Measurements from ENCODE around the genes HES4 and ISG15.

GRCh38 chr1:788485-789269 lies 102.2 kb upstream of the OR4F16 start:
- RRBS: no CpG with 5 or more reads among the region's 15 CpGs

DNA sequence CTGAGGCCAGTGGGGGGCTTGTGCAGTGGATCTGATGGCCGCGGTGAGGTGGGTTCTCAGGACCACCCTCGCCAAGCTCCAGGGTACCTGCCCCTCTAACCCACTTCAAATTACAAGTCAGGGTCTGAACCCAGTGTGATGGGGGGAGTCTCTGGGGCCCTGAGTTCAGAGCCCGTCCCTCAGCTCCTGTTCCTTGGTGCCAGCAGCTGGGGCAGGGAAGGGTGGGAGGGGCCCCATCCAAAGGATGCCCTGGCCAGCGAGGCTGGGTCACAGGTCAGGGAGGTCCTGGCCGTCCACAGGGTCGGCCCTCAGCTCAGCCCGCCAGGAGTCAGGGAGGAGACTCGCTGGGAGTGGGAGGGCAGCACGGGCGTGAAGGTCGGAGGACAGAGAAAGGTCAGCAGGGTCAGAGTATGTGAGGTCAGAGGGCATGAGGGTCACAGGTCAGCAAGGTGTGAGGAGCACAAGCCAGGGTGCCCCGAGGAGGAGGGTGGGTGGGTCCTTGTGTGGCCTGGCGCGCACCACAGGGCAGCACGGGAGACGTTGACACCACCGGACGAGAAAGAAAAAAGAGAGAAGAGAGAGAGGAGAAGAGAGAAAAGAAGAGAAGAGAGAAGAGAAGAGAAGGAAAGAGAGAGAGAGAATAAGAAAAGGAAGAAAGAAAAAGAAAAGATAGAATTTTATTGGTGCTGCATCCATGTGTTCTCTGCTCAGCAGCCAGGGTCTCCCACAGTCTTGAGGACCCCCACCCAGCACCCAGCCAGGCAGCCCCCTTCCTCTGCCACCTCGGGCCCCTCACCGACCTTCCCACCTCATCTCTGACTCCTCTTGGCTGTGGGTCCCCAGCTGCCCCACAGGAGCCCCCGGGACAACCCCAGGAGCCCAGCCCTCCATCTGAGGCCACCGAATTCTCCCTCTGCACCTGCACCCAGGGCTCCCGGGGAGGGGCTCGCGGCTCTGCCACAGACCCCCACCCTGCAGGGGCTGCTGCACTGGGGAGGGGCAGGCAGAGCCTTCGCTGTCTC lies 7.0 kb downstream of the PERM1 start:
- RRBS: 71% methylated on average over 3 of the region's 27 CpGs

- RRBS: 1% methylated on average over 57 of the region's 79 CpGs
Observed at GRCh38 chr1:999916-1000431, at the start of gene HES4. Gene HES4, minus strand, starts transcription at chr1:1000097.

GRCh38 chr1:1000432-1001453 lies 846 bp upstream of the HES4 start:
- RRBS: 2% methylated on average over 49 of the region's 91 CpGs

DNA sequence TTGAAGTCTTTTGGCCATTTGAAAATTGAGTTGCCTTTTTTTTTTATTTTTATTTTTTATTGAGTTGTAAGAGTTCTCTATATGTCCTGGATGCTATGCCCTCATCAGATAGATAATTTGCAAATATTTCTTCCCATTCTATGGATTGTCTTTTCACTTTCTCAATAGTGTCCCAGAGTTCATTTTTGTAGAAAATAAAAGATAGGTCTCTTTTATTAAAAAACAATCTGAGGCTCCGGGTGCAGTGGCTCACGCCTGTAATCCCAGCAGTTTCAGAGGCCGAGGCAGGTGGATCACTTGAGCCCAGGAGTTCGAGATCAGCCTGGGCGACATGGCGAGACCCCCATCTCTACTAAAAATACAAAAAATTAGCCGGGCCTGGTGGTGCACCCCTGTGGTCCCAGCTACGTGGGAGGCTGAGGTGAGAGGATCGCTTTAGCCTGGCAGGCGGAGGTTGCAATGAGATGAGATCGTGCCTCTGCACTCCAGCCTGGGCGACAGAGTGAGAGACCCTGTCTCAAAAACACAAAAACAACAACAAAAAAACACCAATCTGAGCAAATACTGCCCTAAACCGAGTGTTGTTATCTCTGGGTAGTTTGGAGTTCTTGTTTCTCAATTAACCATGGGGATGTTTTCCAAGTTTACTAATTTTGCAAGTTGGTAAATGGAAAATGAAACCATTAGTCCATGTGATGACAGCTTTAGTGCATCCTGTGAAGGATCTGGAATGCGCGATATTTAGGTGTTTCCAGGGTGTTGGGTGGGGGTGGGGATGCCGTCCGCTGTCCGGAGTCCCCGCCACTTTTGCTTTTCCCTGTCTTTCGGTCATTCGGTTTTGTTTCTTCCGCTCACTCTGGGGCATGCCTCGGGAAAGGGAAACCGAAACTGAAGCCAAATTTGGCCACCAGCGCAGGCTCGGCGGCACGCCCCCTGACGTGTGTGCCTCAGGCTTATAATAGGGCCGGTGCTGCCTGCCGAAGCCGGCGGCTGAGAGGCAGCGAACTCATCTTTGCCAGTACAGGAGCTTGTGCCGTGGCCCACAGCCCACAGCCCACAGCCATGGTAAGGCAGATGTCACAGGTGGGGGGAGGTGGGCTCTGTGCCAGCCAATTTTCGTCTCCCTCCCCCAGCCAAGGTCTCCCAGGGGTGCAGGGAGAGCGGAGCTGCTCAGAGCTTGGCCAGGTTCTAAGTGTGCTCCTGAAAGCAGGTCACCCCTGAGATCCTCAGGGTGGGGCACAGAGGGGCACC lies at the start of gene ISG15:
Gene ISG15, plus strand, starts transcription at position 986 of the 1,251 bp plus-strand sequence.
- RRBS: no CpG with 5 or more reads among the region's 37 CpGs

GRCh38 chr1:1032439-1032867 lies 12.5 kb downstream of the AGRN start:
- RRBS: 50% methylated on average over 10 of the region's 21 CpGs

DNA sequence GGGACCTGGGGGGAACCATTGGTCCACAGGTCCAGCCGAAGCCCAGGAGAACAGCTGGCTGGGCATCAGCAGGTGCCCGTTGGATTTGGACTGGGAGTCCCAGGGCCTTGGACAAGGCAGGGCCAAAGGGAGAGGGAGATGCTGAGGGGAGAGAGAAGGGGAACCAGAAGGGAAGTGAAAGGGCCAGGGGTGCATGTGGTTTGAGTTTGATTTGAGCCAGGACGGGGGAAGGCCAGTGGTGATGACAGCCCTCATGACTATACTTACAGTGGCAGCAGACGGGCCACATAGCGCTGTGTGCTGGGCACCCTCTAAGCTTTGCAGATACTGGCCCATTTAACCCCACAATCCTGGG lies 18.8 kb downstream of the AGRN start:
- RRBS: no CpG with 5 or more reads among the region's 5 CpGs

DNA sequence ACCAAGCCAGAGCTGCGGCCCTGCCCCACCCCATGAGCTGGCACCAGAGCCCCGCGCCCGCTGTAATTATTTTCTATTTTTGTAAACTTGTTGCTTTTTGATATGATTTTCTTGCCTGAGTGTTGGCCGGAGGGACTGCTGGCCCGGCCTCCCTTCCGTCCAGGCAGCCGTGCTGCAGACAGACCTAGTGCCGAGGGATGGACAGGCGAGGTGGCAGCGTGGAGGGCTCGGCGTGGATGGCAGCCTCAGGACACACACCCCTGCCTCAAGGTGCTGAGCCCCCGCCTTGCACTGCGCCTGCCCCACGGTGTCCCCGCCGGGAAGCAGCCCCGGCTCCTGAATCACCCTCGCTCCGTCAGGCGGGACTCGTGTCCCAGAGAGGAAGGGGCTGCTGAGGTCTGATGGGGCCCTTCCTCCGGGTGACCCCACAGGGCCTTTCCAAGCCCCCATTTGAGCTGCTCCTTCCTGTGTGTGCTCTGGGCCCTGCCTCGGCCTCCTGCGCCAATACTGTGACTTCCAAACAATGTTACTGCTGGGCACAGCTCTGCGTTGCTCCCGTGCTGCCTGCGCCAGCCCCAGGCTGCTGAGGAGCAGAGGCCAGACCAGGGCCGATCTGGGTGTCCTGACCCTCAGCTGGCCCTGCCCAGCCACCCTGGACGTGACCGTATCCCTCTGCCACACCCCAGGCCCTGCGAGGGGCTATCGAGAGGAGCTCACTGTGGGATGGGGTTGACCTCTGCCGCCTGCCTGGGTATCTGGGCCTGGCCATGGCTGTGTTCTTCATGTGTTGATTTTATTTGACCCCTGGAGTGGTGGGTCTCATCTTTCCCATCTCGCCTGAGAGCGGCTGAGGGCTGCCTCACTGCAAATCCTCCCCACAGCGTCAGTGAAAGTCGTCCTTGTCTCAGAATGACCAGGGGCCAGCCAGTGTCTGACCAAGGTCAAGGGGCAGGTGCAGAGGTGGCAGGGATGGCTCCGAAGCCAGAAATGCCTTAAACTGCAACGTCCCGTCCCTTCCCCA lies 18.9 kb downstream of the RNF223 start:
- RRBS: 94% methylated on average over 5 of the region's 42 CpGs

GRCh38 chr1:1055967-1056117 lies 18.3 kb downstream of the RNF223 start:
- RRBS: no CpG with 5 or more reads among the region's 6 CpGs

GRCh38 chr1:1069079-1069767 lies 4.9 kb downstream of the RNF223 start:
- RRBS: 5% methylated on average over 27 of the region's 75 CpGs

GRCh38 chr1:1109291-1110259 lies 6.3 kb downstream of the C1orf159 start:
- RRBS: no CpG with 5 or more reads among the region's 22 CpGs

DNA sequence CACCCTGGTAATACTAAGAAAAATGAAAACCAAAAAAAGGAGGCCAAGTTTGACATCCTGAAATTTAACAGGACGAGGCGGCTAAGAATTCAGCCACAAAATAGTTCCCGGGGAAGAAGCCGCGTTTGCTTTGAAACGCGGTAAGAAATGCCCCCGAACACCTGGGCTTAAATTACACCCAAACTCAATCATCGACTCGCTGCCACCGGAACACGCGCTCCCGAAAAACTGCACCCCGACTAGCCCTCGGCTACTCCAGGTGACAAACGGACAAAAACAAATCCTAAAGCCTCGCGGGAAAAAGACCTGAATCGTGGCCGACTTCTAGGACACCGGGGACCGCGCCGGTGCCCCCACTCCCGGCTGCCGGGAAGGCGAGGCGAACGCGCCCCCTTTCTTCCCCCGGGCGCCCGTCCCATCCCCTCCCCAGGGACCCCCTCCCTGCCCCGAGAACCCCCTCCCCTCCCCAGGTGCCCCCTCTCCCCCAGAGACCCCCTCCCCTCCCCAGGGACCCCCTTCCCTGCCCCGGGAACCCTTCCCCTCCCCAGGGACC lies 750 bp downstream of the C1orf159 start:
- RRBS: 8% methylated on average over 17 of the region's 36 CpGs

GRCh38 chr1:1135216-1135609 lies 19.3 kb upstream of the C1orf159 start:
- RRBS: 60% methylated on average over 1 of the region's 9 CpGs

- RRBS: 78% methylated on average over 13 of the region's 54 CpGs
Observed at GRCh38 chr1:1162409-1163194, 11.1 kb upstream of the TTLL10 start.

DNA sequence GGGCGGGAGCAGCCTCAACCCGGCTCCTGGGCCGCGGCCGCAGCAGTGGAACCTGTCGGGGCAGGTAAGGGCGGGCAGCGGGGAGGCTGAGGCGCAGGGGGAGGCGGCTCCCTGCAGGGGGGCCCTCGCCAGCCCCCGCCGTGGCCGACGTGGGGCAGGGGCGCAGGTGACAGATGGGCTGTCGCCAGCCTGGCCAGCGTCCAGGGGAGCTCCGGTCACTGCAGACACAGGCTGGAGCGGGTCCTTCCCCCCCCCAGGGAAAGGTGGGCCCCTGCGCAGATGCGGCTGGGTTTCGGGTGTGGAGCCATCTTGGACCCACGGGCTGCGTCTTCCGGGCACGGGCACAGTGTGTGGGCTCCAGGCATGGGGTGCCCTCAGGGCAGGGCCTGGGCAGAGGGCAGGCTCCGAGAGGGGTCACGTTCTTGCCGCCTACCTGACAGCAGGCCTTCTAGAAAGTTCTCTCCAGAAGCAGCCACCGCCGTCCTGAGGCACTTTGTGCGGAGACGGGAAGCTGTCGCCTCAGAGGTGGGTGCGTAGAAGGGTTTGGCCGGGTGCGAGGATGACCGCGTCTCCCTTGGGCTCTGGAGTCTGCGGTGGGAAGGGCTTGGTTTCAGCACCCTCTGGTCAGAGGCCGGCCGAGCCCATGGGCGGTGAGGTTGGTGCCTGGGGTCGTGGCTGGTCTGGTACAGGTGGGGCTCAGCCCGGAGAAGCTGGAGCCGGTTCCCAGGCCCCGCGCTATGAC lies 10.3 kb upstream of the TTLL10 start:
- RRBS: 90% methylated on average over 8 of the region's 49 CpGs

GRCh38 chr1:1166845-1167694 lies 6.6 kb upstream of the TTLL10 start:
- RRBS: 64% methylated on average over 34 of the region's 53 CpGs

GRCh38 chr1:1273597-1273728 lies 191 bp downstream of the UBE2J2 start:
- RRBS: under 1% methylated on average over 13 of the region's 21 CpGs

DNA sequence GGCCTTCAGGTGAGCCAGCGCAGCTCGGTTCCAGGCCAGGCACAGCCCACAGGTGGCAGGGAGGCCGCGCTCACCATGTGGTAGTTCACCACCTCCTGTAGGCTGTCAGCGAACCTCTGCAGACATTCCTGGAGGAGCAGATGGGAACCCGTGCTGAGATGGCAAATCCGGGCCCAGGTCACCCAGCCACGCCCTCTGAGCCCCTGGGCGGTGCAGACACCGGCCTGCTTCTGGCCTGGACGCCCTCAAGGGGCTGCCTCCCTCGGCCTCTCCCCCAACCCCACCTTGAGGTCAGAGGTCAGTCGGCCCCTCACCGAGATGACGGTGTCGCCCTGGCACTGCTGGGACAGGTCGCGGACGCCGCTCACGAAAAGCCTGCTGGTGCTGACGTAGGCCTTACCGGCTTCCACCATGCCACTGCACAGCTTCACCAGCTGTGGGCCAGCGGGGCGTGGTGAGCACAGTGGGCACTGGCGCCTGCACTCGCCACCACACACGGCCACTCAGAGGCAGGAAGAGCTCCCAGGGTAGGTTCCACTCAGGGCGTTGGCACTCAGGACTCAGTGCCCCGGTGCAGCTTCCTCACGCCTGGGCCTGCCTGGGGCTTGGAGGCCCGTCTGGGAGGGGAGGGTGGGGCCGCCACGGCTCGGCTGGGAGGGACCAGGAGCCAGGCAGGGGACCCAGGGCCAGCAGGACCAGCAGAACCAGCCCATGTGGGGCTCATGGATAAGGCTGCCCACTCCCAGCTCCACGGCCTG lies 4.7 kb downstream of the ACAP3 start:
- RRBS: 86% methylated on average over 4 of the region's 36 CpGs

- RRBS: 5% methylated on average over 8 of the region's 28 CpGs
Observed at GRCh38 chr1:1304656-1305499, 2.9 kb downstream of the ACAP3 start.

DNA sequence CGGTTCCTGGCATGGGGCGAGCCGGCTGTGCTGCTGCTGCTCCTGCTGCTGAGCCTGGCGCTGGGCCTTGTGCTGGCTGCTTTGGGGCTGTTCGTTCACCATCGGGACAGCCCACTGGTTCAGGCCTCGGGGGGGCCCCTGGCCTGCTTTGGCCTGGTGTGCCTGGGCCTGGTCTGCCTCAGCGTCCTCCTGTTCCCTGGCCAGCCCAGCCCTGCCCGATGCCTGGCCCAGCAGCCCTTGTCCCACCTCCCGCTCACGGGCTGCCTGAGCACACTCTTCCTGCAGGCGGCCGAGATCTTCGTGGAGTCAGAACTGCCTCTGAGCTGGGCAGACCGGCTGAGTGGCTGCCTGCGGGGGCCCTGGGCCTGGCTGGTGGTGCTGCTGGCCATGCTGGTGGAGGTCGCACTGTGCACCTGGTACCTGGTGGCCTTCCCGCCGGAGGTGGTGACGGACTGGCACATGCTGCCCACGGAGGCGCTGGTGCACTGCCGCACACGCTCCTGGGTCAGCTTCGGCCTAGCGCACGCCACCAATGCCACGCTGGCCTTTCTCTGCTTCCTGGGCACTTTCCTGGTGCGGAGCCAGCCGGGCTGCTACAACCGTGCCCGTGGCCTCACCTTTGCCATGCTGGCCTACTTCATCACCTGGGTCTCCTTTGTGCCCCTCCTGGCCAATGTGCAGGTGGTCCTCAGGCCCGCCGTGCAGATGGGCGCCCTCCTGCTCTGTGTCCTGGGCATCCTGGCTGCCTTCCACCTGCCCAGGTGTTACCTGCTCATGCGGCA lies 2.7 kb downstream of the TAS1R3 start:
- RRBS: 86% methylated on average over 9 of the region's 36 CpGs